Pericardium (tissue), 1 donor: Measurements from ENCODE around the genes ALKBH2 and KCTD10.

DNA sequence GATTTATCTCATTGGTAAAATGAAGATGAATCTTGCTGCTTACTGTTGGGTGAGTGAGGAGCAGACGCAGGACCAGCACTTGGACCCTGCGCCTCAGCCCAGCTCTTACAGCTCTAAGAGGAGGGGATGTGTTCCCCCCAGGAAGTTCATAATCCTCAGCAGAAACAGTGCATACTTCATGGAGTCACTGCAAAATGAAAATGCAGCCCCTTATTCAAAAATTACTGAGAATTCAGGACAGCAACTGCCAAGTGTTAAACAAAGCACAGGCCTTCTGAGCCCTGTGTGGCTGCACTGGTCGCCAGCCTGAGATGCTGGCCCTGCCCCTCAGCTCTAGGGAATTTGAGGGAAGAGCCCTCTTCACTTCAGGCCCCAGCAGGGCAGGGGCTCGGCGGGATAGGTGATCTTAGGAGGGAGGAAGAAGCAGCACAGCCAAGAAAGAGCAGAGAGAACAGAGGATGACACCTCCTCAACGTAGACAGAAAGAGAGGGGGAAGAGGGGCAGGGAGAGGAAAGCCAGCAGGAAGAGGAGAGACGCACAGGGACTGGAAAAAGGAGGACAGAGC is 23.1 kb downstream of the CMKLR1 start:
- RRBS: no CpG with 5 or more reads among the region's 7 CpGs

DNA sequence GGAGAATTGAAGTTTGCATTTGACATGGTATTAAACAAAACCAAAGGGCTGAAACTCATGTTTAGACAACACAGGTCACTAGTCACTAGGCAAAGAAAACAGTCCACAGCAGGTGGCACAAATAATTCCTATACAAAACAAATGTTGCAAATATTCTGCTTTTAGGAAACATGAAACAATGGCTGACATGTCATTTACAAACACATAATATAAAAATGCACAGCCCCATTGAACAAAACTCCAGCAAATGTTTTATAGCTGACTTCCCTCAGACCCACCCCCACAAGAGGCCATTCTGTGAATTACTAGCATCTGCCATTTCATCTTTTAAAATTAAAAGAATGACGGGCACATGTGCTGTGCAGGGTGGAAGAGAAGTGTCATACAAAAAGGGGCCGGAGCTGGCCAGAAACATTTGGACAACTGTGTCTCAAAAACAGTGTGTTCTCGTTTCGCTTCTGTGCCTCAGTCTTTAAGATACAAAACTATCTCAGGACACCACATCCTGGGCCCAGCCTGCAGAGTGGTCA is 7.7 kb downstream of the FICD start:
- RRBS: no CpG with 5 or more reads among the region's 4 CpGs

DNA sequence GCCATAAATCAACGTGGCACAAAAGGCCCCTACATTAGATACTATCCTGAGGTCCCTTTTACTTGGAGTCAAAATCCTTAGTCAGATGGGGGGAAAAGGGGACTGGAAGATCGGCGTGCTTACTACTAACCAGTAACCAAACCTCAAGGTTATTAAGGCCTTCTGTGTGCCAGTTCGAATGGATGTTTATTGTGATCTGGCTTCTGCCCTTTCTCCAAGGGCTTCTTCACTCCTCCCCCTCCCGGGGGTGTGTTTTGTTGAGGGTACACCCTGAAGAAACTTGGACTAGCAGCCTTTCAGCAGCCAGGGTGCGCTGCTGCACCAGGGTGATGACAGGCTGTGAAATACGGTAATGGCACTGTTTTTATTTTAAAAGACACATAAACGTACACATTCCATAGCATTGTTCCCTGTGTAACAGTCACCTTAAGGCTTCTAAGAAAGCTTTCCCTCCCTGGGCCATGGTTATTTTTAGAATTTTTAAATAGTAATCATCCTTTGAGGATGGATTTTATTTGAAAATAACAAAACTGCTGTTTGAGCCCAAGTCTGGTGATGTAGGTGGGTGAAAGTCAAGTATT is 1.1 kb downstream of the ISCU start:
- RRBS: no CpG with 5 or more reads among the region's 8 CpGs

- RRBS: no CpG with 5 or more reads among the region's 2 CpGs
Observed at GRCh38 chr12:108630425-108630786, 3.3 kb downstream of the SELPLG start.

- RRBS: no CpG with 5 or more reads among the region's 8 CpGs
Observed at GRCh38 chr12:108696319-108697115, 34.8 kb downstream of the CORO1C start.

GRCh38 chr12:108722824-108723862 is 8.2 kb downstream of the CORO1C start:
- RRBS: no CpG with 5 or more reads among the region's 6 CpGs

DNA sequence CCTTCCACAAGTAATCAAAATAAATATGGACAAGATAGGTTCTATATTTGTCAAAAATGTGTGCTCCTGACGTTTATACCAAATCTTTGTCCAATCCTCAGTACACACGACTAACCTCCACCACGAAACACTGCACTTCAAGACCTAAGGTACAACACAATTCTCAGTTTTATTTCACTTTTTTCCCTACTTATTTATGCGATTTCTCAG is 2.0 kb downstream of the CORO1C start:
- RRBS: no CpG with 5 or more reads among the region's 4 CpGs

- RRBS: no CpG with 5 or more reads among the region's 10 CpGs
Observed at GRCh38 chr12:108815816-108816441, 41.5 kb downstream of the SSH1 start.

- RRBS: no CpG with 5 or more reads among the region's 6 CpGs
Observed at GRCh38 chr12:108820585-108821148, 36.7 kb downstream of the SSH1 start.

GRCh38 chr12:108825985-108826837 is 31.2 kb downstream of the SSH1 start:
- RRBS: 10% methylated on average over 3 of the region's 19 CpGs

GRCh38 chr12:109069443-109070675 is 17.5 kb downstream of the USP30 start:
- RRBS: no CpG with 5 or more reads among the region's 20 CpGs

DNA sequence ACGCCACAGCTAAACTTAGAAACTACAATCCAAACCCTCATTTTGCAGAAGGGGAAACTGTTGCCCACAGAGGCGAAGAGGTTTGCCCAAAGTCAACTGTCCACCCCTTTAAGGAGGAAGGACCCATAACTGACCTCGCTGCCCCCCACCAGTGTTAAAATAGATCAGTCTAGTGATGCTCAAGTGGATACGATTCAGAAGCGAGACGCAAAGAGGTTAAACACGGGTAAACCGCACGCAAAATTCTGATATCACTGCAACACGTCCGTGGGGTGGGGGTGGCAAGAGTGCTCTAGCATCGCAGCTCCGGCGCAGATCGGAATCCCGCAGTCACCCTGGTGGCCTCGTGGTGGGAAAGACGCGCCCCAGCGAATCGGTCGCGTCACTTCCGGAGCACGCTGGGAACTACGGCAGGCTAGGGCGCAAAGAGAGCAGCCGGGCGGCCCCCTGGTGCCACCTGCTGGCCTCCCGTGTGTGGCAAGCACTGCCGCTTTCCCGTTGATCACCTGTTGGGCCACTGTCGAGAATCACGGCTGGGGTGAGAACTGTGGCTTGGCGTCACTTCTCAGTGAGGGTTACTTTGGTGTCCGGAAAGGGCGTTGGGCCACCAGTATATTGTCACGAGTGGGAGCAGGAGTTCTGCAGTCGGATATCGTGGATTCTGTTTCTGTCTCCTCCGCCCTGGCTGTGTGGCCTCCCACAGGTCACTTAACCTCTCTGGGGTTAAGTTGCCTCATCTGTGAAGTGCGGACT is at the start of gene ALKBH2:
ALKBH2 (minus strand) TSS at position 360 of the 753 bp plus-strand sequence.
- RRBS: 1% methylated on average over 15 of the region's 42 CpGs

- RRBS: no CpG with 5 or more reads among the region's 5 CpGs
Observed at GRCh38 chr12:109113054-109113728, 3.2 kb upstream of the ACACB start.

DNA sequence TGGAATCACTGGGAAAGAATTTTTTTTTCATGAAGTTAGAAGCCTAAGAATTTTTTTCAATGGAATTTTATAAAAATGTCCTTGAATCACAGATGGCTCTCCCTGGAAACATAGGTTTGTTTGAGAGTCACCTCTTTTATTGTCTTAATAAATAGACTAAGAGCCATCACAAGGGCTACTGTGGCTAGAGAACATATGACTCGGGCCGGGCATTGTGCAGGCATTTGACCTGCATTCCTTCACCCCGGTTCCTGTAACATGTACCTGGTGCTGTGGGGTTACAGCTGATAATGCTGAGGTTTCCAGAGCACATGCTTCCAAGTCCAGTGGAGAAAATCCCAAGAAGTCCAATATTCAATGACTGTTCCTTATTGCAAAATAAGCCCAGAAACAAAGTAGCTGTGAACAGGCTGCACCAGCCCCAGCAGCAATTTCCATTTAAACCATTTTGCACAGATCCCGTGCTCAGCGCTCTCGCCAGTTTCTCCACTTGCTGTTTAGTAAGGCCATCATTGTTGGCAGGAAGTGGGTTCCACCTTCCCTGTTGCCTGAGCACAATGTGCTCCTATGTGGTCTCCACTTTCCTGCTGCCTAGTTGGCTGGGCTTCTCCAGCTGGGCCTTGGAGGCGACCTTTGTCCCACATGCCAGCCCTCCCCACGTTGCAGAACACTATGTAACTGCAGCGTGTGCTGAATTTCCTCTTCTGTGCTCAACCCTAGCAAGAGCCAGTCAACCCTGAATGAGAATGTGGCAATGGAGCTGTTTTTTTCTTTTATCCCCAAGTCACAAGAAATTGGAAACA is 838 bp upstream of the ACACB start:
- RRBS: no CpG with 5 or more reads among the region's 9 CpGs

- RRBS: 2% methylated on average over 11 of the region's 48 CpGs
Observed at GRCh38 chr12:109476409-109477544, at the start of gene KCTD10. TSS of gene KCTD10 (minus strand) at chr12:109477300.

- RRBS: no CpG with 5 or more reads among the region's 11 CpGs
Observed at GRCh38 chr12:109540347-109541038, 32.8 kb downstream of the MMAB start.

- RRBS: 96% methylated on average over 4 of the region's 16 CpGs
Observed at GRCh38 chr12:109558663-109559108, 14.6 kb downstream of the MMAB start.

DNA sequence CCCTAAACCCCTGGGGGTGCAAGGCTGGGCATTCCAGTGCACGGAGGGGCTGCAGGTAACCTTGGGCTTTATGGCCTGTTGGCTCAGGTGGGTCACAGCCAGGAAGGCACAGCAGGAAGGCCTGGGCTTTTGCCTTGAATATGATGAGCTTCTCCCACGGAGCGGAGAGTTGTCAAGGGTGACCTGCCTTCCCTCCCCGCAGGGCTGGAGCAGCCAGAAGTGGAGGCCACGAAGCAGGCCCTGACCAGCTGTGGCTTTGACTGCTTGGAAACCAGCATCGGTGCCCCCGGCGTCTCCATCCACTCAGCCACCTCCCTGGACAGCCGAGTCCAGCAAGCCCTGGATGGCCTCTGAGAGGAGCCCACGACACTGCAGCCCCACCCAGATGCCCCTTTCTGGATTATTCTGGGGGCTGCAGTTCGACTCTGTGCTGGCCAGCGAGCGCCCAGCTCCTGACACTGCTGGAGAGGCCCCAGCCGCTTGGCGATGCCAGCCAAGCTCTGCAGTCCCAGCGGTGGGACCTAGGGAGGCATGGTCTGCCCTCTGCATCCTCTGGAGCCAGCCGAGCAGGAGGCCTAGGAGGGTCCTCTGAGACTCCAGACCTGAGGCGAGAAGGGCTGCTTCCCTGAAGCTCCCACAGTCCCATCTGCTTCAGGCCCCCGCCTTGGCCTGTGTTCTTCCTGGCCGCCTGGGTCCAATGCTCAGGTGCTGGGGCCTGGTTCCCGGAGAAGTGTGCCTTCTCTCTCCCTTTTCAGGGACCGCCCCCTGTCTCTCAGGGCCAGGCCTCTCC is 22.8 kb downstream of the MVK start:
- RRBS: no CpG with 5 or more reads among the region's 22 CpGs

DNA sequence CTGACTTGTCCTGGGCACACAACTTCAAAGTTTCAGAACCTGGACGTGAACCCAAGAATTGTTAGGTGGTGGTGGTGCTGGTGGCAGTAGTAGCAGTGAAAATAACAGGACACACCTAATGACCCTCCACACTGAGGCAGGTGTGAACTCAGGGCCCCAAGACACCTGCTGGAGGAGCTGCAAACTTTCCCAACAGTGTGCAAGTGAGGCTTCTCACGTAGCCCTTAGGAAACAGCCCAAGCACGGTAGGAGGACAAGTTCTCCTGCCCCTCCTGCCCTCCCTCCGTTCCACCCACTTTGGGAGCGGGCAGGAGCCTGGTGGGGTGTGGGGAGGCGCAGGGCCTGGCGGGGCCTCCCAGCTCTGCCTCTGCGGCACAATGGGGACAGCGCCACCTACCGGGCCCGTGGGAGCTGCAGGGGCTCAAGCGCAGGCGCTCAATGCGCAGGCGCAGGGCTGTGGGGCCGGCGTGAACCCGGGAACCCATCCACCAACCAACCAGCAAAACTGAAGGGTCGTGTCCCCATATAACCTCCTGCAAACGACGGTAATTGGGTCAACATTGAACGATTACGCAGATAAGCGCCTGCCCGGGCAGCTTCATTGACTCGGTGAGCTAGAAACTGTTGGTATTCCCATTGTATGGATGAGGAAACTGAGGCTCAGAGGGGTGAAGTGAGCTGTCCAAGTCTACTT is 12.0 kb upstream of the TRPV4 start:
- RRBS: 3% methylated on average over 12 of the region's 26 CpGs

DNA sequence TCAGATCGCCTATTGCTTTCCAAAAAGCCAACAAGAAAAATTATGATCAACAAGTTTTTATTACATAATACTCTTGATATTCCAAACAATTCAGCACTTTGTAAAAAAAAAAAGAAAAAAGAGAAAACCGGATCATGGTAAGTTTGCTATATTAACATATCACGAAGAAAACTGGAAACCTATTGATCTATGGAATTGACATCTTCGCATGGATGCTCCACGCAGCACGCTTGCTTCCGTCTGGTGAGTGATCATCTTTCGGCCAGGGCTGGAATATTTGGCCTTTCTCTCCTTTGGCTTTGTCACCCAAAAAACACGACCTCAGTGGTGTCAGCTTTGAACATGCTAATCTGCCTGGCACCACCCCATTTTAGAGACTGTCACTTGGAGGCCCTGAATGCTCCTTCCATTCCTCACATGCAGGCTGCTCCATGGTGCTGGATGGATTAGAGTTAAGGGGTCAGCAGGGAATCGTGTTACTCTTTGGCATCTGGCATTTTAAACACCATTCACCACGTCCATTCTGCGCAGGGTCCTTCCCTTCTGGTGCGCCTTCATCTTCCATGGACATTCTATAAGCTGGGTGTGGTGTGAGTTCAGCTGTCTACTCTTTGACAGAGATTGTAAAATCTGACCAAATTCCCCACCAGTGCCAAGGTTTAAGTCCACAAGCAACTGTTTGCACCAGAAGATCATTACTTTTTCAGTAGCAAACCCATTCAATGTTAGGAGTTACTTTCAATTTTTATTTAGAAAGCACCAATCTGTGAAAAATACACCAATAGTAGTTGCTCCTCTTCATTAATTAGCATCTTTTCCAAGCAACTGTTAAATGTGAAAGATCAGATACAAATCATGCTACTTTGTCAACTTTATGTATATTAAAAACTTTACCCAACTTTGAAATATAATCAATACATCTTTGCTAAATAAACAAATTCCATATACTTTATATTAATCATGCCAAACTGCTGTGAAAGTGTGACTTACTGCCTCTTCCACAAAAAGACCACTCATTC is 47.8 kb downstream of the GIT2 start:
- RRBS: no CpG with 5 or more reads among the region's 13 CpGs